Uterus (tissue), 7 donors: ENCODE data around the gene GRPEL2.

- PRO-cap, 4 experiments: peak in 4 of 4 experiments; most common plus-strand start chr5:146667884 (in 2); most common minus-strand start chr5:146667755 (in 2)
- RAMPAGE, long total RNA, 2 experiments: no peak in any of the 2 experiments
- RRBS: no CpG with 5 or more reads among the region's 4 CpGs
Measured at GRCh38 chr5:146667622-146668146, 151.7 kb upstream of the GPR151 start.

- PRO-cap, 4 experiments: peak in 1 of 4 experiments; most common minus-strand start chr5:147081360 (in 1)
- RAMPAGE, long total RNA, 2 experiments: no peak in any of the 2 experiments
- RRBS: no CpG with 5 or more reads among the region's 10 CpGs
Measured at GRCh38 chr5:147081253-147081748, 153.5 kb upstream of the STK32A start.

- PRO-cap, 4 experiments: peak in 4 of 4 experiments; most common plus-strand start chr5:147404504 (in 3); most common minus-strand start chr5:147404187 (in 3)
- RAMPAGE, long total RNA, 2 experiments: no peak in any of the 2 experiments
- RRBS: no CpG with 5 or more reads among the region's 12 CpGs
Measured at GRCh38 chr5:147403934-147404797, 105.7 kb downstream of the DPYSL3 start.

- PRO-cap, 4 experiments: no peak in any of the 4 experiments
- RAMPAGE, long total RNA, 2 experiments: start-site peak on the minus strand in 1 of 2 experiments, at chr5:147424635-147424946 at its widest, 34 reads per replicate
- RRBS: no CpG with 5 or more reads among the region's 5 CpGs
Measured at GRCh38 chr5:147424498-147425202, 85.2 kb downstream of the DPYSL3 start.

GRCh38 chr5:148088023-148088688, 24.4 kb downstream of the SPINK5 start:
- PRO-cap, 4 experiments: no peak in any of the 4 experiments
- RAMPAGE, long total RNA, 2 experiments: no peak in any of the 2 experiments
- RRBS: no CpG with 5 or more reads among the region's 4 CpGs

GRCh38 chr5:148118678-148119173, 49.6 kb upstream of the SPINK14 start:
- PRO-cap, 4 experiments: no peak in any of the 4 experiments
- RAMPAGE, long total RNA, 2 experiments: no peak in any of the 2 experiments
- RRBS: no CpG with 5 or more reads among the region's 6 CpGs

GRCh38 chr5:148453431-148453905, 69.7 kb downstream of the FBXO38 start:
- PRO-cap, 4 experiments: no peak in any of the 4 experiments
- RAMPAGE, long total RNA, 2 experiments: no peak in any of the 2 experiments
- RRBS: no CpG with 5 or more reads among the region's 4 CpGs

DNA sequence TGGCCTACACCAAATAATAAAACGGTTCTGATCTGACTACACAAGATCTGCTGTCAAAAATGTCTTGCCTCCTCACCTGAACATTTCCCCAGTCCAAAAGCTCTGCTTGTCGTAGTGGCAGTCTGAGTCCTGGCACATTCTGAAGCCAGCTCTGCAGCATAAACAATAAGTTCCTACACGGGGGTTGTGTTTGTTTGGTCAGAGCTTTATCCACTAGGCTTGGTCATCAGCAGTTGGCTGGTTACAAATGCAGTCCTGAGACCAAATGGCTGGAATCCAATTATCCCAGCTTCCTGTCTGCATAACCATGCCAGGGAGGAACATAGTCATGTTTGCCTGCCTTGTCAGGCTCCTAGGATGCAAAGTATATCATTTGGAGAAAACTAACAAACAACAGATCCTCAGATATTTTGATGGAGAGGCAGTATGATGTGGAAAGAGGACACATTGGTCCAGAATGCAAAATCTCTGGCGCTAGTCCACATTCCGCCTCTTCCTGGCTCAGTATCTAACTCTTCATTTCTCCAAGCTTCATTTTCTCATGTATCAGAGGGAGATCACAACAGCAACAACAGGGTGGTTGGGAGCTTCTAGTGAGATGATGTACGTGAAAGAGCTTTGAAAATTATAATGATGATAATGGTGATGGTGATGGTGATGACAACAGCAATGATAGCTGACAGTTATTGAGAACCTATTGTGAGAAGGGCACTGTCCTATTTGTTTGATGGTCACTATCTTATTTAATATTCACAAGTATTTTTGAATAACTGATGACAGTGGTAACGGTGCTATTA, 85.8 kb downstream of the FBXO38 start:
- PRO-cap, 4 experiments: no peak in any of the 4 experiments
- RAMPAGE, long total RNA, 2 experiments: no peak in any of the 2 experiments
- RRBS: no CpG with 5 or more reads among the region's 7 CpGs

GRCh38 chr5:148697138-148697777, 42.9 kb upstream of the HTR4 start:
- PRO-cap, 4 experiments: peak in 3 of 4 experiments; most common plus-strand start chr5:148697711 (in 1); most common minus-strand start chr5:148697430 (in 3)
- RAMPAGE, long total RNA, 2 experiments: no peak in any of the 2 experiments
- RRBS: no CpG with 5 or more reads among the region's 5 CpGs

DNA sequence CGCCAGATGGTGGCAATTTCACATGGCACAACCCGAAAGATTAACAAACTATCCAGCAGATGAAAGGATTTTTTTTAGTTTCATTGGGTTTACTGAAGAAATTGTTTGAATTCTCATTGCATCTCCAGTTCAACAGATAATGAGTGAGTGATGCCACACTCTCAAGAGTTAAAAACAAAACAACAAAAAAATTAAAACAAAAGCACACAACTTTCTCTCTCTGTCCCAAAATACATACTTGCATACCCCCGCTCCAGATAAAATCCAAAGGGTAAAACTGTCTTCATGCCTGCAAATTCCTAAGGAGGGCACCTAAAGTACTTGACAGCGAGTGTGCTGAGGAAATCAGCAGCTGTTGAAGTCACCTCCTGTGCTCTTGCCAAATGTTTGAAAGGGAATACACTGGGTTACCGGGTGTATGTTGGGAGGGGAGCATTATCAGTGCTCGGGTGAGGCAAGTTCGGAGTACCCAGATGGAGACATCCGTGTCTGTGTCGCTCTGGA, 897 bp upstream of the ADRB2 start:
- PRO-cap, 4 experiments: peak in 2 of 4 experiments; most common plus-strand start position 435 of the sequence (in 1)
- RAMPAGE, long total RNA, 2 experiments: no peak in any of the 2 experiments
- RRBS: no CpG with 5 or more reads among the region's 9 CpGs

- PRO-cap, 4 experiments: no peak in any of the 4 experiments
- RAMPAGE, long total RNA, 2 experiments: no peak in any of the 2 experiments
- RRBS: no CpG with 5 or more reads among the region's 5 CpGs
Measured at GRCh38 chr5:148849397-148850021, 23.1 kb downstream of the ADRB2 start.

- PRO-cap, 4 experiments: no peak in any of the 4 experiments
- RAMPAGE, long total RNA, 2 experiments: no peak in any of the 2 experiments
- RRBS: no CpG with 5 or more reads among the region's 5 CpGs
Measured at GRCh38 chr5:148914923-148915295, 88.5 kb downstream of the ADRB2 start.

DNA sequence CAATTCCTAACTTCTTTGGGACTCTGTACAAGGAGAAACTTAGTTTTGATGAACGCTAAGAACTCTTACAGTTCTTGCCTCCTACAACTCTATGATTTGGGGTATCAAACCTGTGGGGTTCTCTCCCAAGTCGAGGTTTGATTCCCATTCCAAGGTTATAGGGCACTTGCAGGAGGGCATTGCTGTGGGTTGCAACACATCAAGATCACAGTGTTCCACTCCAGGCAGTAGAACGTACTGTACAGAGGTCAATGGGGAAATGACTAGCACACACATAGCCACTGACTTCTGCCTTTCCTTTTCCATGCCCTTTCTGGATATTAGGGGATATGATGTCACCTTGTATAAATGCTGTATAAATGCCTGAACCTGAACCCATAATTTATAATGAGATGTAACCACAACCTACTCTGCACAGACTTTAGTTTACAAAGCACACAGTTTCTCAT, 5.9 kb upstream of the ABLIM3 start:
- PRO-cap, 4 experiments: no peak in any of the 4 experiments
- RAMPAGE, long total RNA, 2 experiments: no peak in any of the 2 experiments
- RRBS: no CpG with 5 or more reads among the region's 3 CpGs

GRCh38 chr5:149174290-149174669, 33.0 kb downstream of the ABLIM3 start:
- PRO-cap, 4 experiments: no peak in any of the 4 experiments
- RAMPAGE, long total RNA, 2 experiments: no peak in any of the 2 experiments
- RRBS: no CpG with 5 or more reads among the region's 5 CpGs

- PRO-cap, 4 experiments: no peak in any of the 4 experiments
- RAMPAGE, long total RNA, 2 experiments: no peak in any of the 2 experiments
- RRBS: no CpG with 5 or more reads among the region's 11 CpGs
Measured at GRCh38 chr5:149304230-149304867, 32.7 kb downstream of the AFAP1L1 start.

DNA sequence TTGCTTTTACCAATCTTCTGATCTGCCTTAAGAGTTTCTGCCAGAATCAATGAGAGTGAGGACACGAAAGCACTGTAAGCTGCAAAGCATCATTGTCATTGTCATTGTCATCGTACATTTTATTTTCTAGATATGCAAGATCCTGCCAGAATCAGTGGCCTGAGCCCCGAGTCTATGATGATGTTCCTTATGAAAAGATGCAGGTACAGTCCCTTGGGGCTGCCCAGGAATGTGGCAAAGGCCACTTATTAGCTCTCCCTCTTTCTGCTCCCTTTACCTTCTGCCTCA, 25.1 kb upstream of the GRPEL2 start:
- PRO-cap, 4 experiments: no peak in any of the 4 experiments
- RAMPAGE, long total RNA, 2 experiments: no peak in any of the 2 experiments
- RRBS: no CpG with 5 or more reads among the region's 3 CpGs

DNA sequence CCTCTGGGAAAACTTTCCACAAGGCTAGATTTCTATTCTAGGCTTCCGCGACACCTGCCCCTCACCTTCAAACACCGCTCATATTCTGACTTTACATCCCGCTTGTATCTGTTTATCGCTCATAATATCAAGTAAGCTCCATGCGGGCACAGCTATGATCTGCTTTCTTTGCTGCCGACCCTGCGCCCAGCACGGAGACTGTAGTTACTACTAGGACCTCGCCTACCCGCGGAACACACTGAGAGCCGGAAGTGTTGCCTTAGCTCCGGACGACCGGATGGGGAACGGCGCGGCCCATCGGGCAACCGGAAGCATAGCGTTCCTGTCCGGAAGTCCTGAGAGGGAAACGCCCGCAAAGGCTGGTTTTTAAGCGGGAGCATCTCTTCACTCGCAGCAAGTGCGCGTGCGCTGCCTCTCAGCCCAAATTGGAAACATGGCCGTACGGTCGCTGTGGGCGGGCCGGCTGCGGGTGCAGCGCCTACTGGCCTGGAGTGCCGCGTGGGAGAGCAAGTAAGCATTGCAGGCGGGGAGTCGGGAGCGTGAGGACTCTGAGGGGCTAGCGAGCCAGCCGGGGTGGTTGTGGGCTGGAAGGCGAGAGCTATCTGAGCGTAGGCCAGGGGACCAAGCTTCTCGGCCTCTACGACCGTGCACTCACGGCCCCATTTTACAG, at the start of gene GRPEL2:
GRPEL2 (plus strand) TSS at position 393 of the 670 bp plus-strand sequence.
- PRO-cap, 4 experiments: peak in 4 of 4 experiments; most common plus-strand start position 418 of the sequence (in 2); most common minus-strand start position 235 of the sequence (in 2)
- RAMPAGE, long total RNA, 2 experiments: start-site peak on the plus strand in 1 of 2 experiments, centred at position 416 of the sequence, 131 reads per replicate
- RRBS: 1% methylated on average over 6 of the region's 50 CpGs

DNA sequence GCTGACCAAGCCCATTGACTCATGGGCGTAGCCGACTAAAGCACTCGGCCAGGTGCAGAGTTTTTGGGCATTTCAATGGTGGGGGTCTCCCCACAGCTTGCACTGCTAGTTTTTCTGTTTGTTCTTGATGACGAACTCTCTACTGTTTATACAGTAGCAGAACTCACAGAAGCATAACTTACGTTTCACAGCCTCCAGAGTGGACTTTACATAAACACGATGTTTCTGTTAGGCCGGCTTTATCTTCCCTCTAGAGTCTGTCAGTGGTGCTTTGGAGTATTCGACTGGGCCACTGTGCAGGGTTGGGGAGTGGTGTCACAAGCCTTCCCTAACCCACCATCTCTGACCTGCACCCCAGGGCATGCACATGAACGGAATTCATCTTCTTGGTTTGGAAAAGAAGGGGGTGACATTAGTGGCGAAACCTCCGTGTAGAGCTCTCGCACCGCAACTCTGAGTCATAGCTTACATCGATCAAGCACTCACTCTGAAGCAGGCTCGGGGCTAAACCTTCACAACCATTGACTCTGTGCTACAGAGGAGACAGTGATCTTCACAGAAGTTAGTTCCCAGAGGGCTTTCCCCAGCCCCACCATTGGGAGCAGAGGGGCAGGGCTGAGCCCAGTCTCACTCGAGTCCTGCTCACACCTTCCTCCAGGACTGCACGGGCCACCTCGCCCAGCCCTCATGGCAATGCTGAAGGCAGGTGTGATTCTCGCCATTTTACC, 25.5 kb upstream of the IL17B start:
- PRO-cap, 4 experiments: peak in 3 of 4 experiments; most common plus-strand start position 485 of the sequence (in 1); most common minus-strand start position 455 of the sequence (in 3)
- RAMPAGE, long total RNA, 2 experiments: no peak in any of the 2 experiments
- RRBS: no CpG with 5 or more reads among the region's 19 CpGs

DNA sequence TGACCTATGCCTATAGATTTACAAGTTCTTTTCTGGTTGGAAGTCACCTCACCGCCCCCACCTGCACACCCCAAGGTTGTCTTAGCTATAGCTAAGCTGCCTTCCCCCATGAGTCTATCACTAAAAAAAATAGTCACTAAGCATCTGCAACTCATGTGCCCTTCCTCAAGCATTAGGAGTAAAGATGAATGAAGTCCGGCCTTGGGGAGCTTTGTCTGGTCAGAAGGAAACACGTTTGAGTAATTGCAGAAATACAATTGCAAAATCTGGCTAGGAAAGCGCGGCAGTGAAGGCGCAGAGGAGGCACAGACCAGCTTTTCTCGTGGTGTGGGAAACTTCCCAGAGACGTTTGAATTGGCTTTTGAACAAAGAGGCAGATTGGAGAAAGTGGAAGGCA, 69.4 kb downstream of the CSNK1A1 start:
- PRO-cap, 4 experiments: peak in 2 of 4 experiments; most common plus-strand start position 286 of the sequence (in 2)
- RAMPAGE, long total RNA, 2 experiments: no peak in any of the 2 experiments
- RRBS: no CpG with 5 or more reads among the region's 8 CpGs

GRCh38 chr5:149488567-149489726, 62.3 kb downstream of the CSNK1A1 start:
- PRO-cap, 4 experiments: peak in 1 of 4 experiments; most common minus-strand start chr5:149489074 (in 1)
- RAMPAGE, long total RNA, 2 experiments: no peak in any of the 2 experiments
- RRBS: no CpG with 5 or more reads among the region's 23 CpGs